ENCODE measurements around the genes PRICKLE3 and GAGE12C.

DNA sequence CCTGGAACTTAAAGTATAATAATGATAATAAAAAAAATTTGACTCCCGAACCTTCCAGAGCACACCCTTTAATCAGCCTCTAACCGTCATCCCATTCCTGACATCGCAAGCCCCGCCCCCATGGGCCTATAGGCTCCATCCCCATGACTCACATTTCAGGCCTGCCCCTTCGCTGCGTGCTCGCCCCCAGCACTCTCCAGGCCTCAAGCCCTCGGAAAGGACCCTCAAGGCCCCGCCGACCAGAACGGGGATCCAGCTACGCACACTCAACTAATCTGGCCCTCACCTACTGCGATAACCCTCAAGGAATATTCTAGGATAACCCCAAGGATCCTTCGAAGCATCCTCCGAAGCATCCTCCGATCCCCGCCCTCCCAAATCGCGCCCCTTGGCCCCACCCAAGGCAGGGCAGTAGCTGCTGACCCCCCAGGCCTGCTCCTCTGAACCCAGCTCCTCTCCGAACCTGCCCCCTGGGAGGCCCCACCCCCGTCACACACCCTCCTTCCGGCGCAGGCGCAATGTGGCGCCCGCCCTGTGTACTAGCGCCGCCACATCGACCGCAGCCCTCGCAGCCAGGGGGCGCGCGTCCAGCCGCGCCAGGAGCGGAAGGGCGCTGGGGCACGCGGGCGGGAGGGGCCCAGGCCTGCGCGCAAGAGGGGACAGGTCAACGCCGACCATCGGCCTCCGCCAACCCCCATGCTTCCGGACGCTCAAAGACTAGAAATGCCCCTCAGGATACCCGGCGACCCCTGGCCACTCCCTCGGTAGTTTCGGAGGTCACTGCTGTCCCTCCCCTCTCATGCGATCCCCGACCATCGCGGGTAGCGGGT, 6.5 kb upstream of the MAGIX start:
- RRBS: 2% methylated on average over 16 of the region's 58 CpGs

DNA sequence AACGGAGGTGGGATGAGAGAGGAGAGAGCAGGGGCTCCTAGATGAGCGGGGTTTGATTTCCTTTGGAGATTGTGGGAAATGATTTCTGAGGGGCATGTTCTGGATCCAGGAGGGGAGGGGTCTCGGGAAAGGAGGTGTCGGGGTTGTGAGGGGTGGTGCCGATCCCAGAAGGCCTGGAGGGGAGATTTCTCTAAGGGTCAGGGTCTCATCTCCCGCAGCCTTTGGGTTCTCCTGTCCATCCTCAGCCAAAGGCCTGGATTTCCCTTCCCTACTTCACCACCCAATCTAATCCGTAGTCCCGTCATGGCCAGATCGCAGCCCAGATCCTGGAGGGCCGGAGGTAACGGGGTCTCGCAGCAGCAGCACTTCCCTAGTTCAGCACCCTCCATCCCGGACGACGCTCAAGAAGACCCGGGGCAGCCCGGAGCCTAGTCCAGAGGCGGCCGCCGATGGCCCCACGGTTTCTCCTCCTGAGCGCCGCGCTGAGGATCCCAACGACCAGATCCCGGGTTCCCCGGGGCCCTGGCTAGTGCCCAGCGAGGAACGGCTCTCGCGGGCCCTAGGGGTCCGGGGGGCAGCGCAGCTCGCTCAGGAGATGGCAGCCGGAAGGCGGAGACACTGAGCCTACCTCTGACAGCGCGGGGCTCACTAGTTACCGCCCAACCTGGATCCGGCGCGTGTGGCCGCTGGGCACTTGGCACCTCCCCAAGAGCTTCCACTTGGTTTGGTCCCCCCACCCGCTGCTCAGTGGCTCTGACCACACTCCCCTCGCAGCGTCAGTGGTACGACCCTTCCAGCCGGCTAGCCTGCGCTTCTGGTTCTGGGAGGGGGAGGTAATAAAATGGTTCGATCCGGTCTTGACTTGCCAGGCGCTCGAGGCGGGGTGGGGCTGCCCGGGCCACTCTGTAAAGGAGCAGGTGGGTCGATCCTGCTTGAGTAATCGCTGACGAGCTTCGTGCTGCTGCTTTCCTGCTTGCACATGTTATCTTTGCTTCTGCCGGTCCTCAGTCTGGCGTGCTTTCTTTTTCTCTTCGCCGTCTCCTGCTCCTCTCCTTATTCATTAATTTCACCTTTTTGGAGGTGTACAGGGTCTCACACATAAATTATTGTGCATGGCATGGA, 3.6 kb downstream of the MAGIX start:
- RRBS: 10% methylated on average over 32 of the region's 63 CpGs

- RRBS: no CpG with 5 or more reads among the region's 25 CpGs
Observed at GRCh38 chrX:49176876-49177951, 5.5 kb downstream of the PLP2 start.

DNA sequence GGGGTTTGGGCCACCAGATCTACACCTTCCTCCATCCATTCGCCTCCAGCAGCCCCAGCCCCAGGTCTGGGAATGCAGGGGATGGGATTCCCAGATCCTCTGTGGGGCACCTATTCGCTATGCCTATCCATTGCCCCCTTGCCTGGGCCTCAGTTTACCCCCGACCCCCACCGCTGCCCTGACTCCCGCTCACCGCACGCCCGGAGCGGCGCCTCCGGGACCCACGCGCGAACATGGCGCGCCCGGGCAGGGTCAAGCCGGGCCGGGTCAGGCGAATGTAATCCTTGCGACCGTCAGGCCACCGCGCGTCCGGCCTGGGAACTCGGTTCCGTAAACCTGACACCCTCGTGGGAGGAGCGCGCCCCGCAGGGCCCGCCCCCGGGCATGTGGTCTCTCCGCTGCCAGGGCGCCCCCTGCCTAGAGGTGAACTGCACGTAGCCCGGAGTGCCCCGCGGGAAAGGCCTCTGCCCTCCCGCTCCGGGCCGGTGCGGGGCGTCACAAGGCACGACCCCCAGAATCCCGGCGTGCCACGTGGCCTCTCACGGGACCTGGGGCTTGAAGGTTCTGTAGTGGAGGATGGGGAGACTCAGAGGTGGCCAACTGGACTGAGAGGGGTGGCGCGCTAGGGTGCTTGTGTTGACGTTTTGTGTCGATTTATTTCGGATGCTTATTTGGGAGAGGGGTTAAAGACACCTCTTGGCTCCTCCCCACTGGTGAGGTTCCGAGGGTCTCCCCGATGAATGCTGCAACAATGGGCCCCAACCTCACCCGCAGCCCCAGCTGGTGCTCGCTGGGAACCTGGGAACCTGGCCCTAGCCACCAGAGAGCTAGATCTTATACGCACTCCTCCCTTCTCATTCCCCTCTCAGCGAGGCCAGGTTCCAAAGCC, at the start of gene PRICKLE3:
Gene PRICKLE3 (minus strand): TSS at position 311 of the 889 bp plus-strand sequence.
- RRBS: 2% methylated on average over 20 of the region's 61 CpGs

DNA sequence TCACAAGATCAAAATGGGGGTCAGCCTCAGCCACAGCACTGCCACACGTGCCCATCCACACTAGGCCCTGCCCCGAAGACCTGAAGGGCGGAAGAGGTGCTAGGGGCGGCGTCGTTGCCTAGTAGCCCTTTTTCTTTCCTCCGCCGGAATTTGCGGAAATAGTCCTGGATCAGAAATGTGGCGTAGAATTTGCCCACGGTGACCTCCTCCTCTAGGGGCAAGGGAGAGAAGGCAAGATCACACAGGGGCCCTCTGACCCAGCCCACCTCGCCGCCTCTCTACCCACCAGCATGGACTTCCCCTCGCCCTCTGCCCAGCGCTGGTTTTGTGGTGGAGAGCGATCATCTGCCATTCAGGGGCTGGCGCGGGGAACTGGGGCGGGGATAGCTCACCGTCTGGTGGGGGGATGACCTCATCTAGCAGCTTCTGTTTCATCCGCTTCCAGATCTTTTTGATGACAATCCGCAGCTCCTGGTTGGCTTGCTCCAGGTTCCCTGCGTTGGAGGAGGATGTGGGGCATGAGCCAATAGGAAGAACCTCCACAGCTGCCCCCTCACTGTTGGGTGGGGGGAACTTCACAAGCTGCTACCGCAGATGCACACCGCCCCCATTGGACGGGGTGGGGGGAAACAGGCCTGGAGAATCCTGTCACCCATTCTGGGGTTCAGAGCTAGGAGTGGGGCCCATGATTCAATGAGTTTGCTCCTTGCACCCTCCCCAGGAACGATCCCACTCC, 9.7 kb upstream of the SYP start:
- RRBS: no CpG with 5 or more reads among the region's 27 CpGs

DNA sequence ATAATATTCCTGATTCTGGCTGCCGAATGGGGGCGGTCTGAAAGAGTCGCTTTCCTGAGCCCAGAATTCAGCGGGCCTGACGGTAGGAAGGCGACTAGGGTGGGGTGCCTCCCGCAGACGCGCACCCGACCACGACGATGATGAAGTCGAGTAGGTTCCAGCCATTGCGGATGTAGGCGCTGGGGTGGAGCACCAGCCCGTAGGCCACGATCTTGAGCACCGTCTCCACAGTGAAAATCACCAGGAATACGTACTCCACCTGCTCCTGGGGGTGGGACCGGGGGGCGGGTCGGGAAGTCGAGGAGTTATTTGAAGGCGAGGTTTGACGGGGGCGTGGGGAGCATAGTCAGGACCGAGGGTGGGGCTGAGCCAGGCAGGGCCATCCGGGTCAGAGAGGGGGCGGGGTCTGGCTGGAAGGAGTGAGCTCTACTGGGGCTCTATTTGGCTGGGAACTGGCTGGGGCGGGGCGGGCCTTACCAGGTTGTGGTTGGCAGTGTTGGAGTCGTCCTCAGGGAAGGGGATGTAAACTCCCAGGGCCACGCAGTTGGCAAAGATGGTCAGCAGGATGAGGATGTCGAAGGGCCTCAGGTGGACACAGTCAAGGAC, 2.3 kb downstream of the CACNA1F start:
- RRBS: 5% methylated on average over 6 of the region's 34 CpGs

DNA sequence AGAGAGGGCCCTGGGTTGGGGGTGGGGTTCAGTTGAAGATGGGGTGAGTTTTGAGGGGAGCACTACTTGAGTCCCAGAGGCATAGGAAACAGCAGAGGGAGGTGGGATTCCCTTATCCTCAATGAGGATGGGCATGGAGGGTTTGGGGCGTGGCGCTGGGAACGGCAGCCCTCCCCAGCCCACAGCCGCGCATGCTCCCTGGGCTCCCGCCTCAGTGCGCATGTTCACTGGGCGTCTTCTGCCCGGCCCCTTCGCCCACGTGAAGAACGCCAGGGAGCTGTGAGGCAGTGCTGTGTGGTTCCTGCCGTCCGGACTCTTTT, at the start of gene GAGE12C:
Gene GAGE12C (plus strand): TSS at position 234 of the 320 bp plus-strand sequence.
- RRBS: no CpG with 5 or more reads among the region's 14 CpGs

DNA sequence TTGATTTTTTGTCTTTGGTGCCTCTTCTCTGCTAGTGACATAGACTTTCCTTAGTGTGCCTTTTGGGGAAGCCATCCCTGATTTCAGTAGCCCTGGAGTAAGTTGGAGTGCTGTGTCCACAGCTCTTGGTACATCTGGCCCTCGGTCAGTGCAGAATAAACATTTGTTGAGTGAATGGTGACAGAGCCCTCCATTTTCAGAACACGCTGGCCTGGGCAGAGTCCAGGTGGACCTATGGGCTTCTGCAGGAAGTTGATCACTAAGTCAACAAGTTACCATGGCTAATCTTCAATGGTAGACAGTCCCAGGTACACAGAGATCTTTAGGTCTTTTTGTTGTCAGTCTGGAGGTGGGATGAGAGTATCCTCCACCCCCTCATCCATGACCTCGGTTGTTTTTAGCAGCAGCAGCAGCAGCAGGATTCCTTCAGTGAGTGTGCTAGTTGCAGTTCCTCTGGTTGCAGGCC, 2.0 kb upstream of the USP27X start:
- RRBS: no CpG with 5 or more reads among the region's 3 CpGs

DNA sequence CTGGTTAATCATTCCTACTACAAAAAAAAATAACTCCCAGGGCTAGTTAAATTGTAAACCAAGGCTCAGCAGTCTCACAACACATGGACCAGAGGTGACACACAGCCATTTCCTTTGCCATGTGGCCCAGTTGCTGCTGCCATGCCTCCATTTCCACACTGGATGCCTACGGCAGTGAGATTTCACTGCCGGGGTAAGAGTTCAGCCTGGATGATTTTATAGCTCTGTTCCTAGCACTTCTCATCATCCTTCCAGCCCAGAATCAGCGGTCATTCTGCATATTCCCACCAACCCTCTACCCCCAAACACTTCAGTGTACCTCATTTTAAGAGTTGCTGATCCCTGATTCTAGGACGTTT, 107.1 kb downstream of the AKAP4 start:
- RRBS: no CpG with 5 or more reads among the region's 4 CpGs

DNA sequence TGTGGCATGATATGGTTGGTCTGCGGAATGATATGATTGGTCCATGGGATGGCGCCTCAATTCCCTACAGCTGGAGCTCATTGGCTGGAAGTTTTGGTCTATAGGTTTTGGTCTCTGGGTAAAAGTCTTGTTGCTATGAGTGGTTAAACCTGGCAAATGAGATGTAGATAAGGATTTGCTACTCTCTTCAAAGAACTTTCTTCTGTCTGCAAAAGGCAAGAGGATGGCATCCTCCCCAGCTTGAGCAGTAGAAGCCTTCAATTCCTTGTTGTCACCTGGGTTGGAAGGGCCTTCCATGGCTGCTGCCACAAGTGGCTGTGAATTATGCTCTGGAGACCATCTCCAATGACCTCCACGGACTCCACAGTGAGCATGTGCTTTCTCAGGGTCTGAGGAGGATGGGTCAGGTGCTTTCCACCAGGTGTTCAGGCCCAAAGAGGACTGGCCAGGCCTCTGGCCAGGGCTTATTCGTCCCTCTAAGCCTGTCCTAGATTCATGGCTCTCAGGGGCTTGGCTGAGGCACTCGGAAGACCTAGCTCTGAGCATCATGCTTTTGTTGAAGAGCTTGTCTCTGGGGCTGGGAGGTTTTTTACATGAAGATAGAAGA, 163.0 kb upstream of the DGKK start:
- RRBS: no CpG with 5 or more reads among the region's 5 CpGs

DNA sequence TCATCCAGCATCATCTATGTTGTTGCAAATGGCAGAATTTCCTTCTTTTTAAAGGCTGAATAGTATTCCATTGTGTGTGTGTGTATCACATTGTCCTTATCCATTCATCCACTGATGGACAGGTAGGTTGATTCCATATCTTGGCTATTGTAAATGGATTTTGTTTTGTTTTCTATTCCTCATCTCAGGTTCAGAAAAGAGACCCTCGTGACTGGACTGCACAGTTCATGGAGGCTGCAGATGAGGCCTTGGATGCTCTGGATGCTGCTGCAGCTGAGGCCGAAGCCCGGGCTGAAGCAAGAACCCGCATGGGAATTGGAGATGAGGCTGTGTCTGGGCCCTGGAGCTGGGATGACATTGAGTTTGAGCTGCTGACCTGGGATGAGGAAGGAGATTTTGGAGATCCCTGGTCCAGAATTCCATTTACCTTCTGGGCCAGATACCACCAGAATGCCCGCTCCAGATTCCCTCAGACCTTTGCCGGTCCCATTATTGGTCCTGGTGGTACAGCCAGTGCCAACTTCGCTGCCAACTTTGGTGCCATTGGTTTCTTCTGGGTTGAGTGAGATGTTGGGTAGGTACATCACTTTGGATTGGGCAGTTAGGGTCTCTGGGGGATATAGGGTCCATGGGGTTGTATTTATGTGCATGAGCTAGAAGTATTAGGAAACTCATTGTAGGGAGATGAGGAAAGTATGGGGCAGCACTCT, 8.1 kb downstream of the MAGED1 start:
- RRBS: no CpG with 5 or more reads among the region's 7 CpGs

GRCh38 chrX:52368449-52368849, 372 bp upstream of the XAGE2 start:
- RRBS: no CpG with 5 or more reads among the region's 10 CpGs

GRCh38 chrX:52923635-52924139, 26.6 kb downstream of the FAM156B start:
- RRBS: no CpG with 5 or more reads among the region's 4 CpGs

- RRBS: no CpG with 5 or more reads among the region's 16 CpGs
Observed at GRCh38 chrX:52935383-52935678, 23.0 kb downstream of the FAM156A start.

DNA sequence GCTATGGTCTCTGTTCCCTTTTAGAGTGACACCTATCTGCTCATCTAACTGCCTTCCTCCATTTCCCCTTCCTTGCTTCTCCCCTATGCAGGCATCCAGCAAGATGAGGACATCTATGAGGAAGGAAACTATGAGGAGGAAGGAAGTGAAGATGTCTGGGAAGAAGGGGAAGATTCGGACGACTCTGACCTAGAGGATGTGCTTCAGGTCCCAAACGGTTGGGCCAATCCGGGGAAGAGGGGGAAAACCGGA, 5.4 kb downstream of the TSPYL2 start:
- RRBS: no CpG with 5 or more reads among the region's 5 CpGs

DNA sequence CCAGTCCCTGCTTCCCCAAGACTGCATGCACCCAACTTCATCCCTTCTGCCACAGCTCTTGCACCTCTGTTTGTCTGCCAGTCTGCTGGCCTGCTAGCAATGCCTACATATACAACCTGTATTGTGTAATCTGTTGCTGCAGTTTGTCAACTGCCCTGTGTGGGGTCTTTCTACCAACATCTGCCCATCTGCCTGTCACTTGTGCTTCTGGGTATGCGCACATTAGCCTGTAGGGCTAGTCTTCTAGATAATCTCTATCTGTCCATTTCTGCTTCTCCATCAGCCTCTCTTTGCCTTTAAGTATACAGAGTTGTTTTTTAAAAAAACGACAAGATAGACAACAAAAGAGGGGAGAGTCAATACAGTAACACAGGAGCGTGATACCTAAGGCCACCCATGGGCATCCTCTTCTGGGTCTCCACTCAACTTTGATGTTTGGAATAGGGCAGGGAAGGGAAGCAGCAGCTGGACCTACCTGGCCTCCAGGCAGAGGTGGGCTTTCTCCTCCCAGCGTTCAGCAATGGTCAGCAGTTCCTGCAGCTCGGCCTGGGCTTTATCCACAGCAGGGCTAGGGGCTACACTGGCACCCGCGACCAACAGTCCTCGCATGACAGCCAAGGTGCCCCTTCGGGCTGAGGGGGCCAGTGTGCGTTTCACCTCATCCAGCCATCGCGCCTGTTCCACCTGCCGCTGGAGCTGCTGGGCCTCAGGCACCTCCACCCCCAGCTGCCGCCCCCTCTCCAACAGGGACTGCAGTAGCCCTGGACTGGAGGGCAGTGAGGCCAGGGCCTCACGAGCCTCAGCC, 28.6 kb downstream of the KDM5C start:
- RRBS: no CpG with 5 or more reads among the region's 15 CpGs

DNA sequence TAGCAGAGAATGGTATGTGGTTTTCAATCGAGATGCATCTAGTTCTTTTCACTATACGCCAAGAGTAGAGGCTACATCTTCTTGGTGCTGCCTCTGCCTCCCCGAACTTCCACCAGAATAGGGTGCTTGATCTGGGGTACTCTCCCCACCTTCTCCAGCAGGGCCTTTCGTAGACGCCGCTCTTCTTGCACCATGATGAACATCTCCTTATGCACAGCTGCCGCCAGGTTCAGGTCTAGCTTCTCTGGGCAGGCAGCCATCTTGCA, 23.7 kb downstream of the KDM5C start:
- RRBS: no CpG with 5 or more reads among the region's 7 CpGs

GRCh38 chrX:53535893-53536935, 102.0 kb upstream of the HSD17B10 start:
- RRBS: no CpG with 5 or more reads among the region's 10 CpGs

GRCh38 chrX:53559115-53559772, 125.1 kb upstream of the HSD17B10 start:
- RRBS: no CpG with 5 or more reads among the region's 9 CpGs

DNA sequence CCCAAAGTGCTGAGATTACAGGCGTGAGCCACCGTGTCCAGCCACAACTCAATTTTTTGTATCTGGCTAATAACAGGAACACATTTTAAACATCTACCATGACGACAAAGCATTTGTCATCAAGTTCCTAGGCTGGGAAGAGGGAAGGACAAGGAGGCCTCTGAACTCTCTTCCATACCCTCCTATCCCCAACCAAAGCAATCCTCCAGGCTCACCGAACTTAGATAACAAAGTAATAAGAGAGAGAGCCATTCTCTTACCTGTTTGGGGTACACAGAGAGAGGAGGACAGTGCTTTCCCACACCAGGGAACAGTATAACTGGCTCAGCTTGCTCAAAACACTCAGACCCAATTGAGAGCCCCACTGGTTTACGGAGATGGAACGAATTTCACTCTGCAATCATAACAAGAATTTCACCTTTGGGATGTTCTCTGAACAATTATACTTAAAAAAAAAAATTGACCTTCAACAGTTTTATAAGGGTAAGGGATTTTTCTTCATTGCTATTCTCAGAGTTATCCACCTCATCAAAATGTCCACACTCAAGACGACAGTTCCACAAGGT, 83.3 kb downstream of the HUWE1 start:
- RRBS: no CpG with 5 or more reads among the region's 7 CpGs

All from AG10803 (cell line).